Metastatic Liver Carcinoma in the Lung (tissue), 2 donors: ENCODE measurements around a stretch of chr6.

- PRO-cap, 2 experiments = no peak in any of the 2 experiments
These were observed 23.9 kb downstream of the AFDN start for GRCh38 chr6:167850488-167851208.

- PRO-cap, 2 experiments = no peak in any of the 2 experiments
These were observed 20.0 kb downstream of the FRMD1 start for GRCh38 chr6:168059029-168059341.

DNA sequence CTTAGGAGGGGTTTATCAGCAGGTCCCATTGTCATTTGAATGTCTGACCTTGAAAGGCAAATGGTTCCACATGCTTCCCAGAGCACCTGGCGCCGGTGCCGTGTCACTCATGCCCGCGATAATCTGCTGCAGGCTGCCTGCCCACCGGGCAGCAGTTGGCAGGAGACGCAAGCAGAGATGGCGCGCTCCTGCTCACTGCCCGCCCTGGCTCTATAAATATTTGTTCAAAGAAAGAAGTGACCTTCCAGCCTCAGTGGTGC lies 18.9 kb upstream of the FRMD1 start:
- PRO-cap, 2 experiments = no peak in any of the 2 experiments

GRCh38 chr6:168101381-168102043 lies 22.5 kb upstream of the FRMD1 start:
- PRO-cap, 2 experiments = no peak in any of the 2 experiments

- PRO-cap, 2 experiments = no peak in any of the 2 experiments
These were observed 119.0 kb downstream of the DACT2 start for GRCh38 chr6:168200606-168201013.

DNA sequence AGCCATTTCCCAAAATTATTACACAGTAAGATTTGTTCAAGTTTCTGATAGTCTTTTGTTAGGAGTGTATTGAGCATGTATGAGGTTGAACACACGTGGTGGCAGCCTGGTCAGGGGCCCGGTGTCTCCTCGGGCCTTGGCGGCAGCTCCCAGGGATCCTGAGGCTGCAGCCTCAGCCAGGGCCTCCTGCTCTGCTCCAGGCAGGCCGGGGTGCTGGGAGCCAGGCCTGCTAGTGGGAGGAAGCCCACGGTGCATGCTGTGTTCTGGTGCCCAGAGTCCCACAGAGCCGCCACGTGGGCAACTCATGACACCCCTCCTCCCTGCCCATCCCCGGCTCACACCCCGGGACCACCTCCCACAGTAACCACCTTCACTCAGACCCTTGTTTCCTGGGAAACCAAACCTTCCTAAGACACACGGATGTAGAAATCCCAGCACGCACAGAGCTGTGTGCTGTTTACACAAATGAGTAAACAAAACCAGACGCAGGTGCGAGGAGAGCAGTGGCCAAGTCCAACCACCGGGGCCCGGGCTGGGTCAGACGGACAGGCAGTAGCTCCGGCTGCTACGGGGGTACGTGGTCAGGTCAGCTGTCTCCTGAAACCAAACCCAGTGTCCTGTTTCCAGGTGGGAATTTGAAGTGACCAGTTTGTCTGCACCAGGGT lies 52.4 kb upstream of the SMOC2 start:
- PRO-cap, 2 experiments = no peak in any of the 2 experiments

DNA sequence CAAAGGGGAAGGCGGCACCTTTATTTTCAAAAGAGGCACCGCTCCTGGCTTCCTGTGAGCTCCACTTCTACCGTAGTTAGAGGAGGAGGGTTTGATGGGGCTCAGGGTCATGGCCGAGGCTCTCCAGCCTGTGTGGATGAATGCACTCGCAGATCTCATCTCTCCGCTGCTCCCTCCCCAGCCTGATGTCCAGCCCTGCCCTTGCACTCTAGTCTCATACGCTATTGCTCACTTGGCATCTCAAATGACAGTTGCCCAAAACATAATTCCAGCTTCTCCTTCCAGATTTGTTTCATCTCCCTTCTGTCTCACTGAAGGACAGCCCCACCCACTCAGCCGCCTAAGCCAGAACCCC lies 22.9 kb upstream of the SMOC2 start:
- PRO-cap, 2 experiments = no peak in any of the 2 experiments

GRCh38 chr6:168457359-168457897 lies 16.4 kb downstream of the SMOC2 start:
- PRO-cap, 2 experiments = no peak in any of the 2 experiments

DNA sequence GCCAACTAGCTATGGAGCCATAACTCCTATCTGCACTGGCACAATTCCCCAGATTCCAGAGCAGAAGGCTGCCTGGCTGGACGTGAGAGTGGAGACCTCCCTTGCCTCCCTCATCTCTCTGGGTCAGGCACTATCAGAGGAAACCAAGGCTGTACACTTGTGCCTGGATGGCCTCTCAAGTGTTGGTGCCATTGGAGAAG lies 312.6 kb downstream of the THBS2 start:
- PRO-cap, 2 experiments = no peak in any of the 2 experiments

DNA sequence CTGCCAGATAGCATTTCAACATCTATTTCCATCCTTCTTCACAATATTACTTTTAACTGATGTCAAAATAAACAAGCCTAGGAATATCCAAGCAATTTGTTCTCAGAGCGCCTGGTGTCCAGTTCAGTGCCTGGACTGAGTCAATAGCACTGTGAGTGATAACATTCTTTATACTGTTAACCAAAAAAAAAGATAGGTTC lies 182.7 kb downstream of the THBS2 start:
- PRO-cap, 2 experiments = no peak in any of the 2 experiments

GRCh38 chr6:169074923-169075804 lies 178.5 kb downstream of the THBS2 start:
- PRO-cap, 2 experiments = no peak in any of the 2 experiments

- PRO-cap, 2 experiments = no peak in any of the 2 experiments
These were observed 107.8 kb downstream of the THBS2 start for GRCh38 chr6:169145777-169146256.

DNA sequence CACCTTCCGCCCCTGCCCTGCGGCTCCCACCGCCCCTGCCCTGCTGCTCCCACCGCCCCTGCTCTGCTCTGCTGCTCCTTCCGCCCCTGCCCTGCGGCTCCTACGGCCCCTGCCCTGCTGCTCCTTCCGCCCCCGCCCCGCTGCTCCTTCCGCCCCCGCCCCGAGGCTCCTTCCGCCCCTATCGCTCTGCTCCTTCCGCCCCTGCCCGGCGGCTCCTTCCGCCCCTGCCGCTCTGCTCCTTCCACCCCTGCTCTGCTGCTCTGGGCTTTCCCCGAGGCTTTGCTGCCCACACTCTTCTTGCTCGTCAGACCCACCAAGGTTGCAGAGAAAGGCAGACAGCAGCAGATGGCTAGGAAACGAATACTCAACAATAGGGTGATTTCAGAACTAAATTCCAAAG lies 78.7 kb downstream of the THBS2 start:
- PRO-cap, 2 experiments = no peak in any of the 2 experiments

- PRO-cap, 2 experiments = no peak in any of the 2 experiments
These were observed 63.5 kb downstream of the THBS2 start for GRCh38 chr6:169189977-169190708.

DNA sequence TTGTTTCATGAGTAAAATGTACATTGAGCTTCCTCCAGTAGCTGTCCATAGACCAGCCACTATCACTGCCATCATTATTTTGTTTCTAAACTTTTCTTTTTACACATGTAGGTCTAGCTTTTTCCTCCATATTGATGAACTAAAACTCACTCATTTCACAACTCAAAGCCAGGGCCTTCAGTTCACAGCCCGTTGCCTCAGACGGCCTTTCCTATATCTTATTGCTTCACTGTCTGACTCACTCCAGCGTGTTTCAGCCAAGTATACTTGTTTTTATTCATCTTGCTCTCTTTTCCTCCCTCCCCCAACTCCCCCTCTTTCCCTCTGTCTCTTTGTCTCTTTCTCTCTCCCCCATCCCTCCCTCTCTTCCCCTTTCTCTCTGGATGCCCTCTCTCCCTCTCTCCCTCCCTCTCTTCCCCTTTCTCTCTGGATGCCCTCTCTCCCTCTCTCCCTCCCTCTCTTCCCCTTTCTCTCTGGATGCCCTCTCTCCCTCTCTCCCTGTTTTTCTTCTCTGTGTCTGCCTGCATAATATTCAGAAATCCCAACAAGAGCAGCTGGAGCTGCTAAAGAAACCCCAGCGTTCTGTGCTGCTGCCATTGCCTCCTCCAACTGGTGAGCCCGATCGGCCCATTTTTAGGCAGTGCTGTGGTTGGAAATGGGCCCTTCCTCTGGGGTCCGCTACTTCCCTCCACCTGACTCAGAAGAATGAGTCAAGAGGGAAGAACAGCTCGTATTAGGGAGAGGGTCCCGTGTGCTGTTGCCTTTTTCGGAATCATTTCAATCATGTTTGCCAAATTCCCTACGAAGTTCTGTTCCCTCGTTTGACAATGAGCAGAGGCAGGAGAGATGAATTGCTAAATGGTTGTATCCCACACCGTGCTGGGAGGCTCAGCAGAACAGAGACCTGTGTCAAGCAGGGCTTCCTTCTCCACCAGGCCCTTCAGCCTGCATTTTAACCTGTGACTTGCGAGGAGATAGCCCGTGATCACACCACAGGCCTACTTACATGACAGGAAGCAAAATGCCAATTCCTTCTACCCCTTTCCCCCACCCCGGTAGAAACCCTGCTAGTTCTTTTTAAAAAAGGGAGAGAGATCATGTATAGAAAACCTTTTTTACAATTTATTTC lies 38.6 kb downstream of the THBS2 start:
- PRO-cap, 2 experiments = no peak in any of the 2 experiments

DNA sequence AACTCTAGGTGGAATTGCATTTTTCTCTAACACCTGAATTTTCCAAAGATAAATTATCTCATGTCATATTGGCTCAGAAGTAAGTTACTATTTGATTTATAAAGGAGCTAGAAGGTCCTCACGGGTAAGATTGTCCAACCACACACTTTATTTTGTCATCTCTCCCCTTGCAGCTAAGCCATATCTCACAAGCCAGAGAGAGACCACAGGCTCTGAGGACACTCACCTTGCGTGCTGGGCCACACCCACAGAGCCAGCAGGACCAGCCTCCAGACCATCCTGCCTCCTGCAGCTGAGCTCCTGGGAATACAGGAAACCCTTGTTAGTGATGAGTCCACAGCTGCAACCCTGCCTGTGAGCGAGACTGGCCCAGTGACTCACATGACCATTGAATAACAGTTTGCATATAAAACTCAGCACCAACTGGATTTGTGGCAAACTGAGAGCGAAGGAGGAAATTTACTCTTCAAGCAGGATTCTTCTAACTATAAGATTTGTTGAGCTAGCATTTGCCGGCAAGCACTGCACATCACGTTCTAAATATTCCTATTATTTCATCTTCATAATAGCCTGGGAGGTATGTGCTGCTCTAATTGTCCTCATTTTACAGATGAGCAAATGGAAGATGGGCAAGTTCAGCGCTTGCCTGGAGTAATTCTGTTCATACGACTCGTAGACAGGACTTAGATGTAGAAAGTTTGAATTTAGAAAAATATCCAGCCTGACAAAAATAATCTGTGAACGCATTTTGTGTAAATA lies 3.0 kb downstream of the THBS2 start:
- PRO-cap, 2 experiments = no peak in any of the 2 experiments

GRCh38 chr6:169289864-169290558 lies 36.4 kb upstream of the THBS2 start:
- PRO-cap, 2 experiments = no peak in any of the 2 experiments

- PRO-cap, 2 experiments = peak in 1 of 2 experiments; most common plus-strand start chr6:169292618 (in 1)
These were observed 38.7 kb upstream of the THBS2 start for GRCh38 chr6:169292183-169292848.

- PRO-cap, 2 experiments = no peak in any of the 2 experiments
These were observed 117.8 kb upstream of the THBS2 start for GRCh38 chr6:169371325-169371918.

DNA sequence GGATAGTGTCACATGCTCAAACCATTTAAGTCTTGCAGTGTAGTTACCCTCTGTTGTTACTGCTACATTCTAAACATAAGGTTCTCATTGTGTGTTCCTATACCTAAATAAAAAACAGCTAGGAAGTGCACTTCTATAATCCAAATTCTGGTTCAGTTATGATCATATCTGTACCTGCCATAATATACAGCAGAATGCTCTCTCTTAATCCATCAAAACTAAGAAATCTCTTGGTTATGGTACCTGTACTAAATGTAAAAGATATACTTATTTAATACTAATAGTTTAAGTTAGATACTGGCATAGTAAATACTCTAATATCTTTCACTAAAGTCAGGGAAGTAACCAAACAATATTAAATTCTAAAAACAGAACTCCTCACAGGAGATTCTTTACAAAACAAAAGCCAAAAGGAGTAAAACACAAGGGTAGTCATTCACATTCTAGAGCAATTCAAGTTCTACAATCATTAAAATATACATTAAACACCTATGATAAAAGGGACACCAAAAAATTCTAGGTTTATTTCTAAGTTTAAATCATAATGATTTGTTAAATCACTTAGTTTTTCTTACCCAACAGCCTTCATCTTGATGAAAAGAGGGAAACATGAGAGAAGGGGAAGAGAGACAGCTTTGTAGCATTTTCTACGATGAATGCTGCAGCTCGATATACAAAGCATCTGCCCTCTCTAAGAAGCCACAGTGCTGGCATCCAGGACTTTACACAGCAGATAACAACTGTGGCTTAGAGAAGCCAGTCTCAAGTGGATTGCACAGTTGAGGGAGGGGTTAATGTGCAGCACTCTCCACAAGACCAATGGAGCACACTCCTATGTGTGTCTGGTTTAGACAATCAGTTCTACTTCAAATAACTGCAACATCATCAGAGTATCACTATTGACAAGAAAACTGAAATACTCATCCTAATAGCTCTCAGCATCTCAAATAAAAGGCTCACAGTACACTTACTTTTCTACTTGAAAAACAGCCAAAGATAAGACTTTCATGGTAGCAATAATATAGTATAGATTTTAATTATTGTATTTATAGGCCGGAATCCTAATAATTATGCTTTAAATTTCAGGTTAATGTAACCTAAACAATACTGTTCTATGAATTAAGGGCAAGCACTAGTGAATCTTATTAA lies 5.7 kb downstream of the C6orf120 start:
- PRO-cap, 2 experiments = no peak in any of the 2 experiments